ENCODE measurements around the genes FEM1B and PAQR5.

- RAMPAGE, long total RNA: no peak
- RRBS: 2% methylated on average over 19 of the region's 110 CpGs
Observed at GRCh38 chr15:68277726-68278786, at the start of gene FEM1B. FEM1B (plus strand) TSS chr15:68277745.

DNA sequence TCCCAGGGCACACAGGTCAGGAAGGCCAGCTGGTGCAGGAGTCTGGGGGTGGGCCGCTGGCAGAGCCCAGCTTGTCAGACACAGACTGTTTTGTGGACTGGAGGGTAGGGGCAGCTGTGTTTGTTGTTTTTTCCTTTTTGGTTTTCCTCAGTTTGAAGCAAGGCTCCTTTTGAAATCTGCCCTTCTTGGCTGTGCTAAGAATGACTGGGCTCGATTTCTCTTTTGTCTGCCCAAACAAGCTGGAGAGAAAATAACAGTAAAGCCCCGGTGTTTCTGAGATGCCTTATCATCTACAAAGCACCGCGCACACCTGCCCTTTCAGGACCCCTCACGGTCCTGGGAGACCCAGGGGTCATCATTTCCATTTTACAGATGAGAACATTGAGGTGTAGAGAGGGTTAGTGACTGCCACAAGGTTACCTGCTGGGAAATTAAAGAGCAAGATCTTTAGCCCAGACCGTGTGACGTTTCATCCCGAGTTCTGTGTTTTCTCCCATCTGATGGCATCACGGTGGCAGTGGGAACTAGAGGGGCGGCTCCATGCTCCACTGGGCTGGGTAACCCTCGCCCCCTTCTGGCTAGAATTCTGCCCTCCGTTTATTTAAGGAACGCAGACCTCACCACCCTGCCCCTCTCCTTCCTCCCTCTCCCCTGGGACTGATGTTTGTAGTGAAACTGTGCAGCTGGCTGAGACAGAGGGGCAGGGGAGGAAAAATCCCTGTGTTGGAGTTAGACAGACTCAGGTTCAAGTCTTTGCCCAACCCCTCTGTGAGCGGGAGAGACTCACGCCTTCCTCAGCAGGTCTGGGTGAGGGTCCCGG is 65.8 kb downstream of the ITGA11 start:
- RAMPAGE, long total RNA: no peak
- RRBS: no CpG with 5 or more reads among the region's 17 CpGs

- RAMPAGE, long total RNA: no peak
- RRBS: no CpG with 5 or more reads among the region's 1 CpG
Observed at GRCh38 chr15:68543136-68543514, 35.7 kb upstream of the CORO2B start.

- RAMPAGE, long total RNA: no peak
- RRBS: no CpG with 5 or more reads among the region's 5 CpGs
Observed at GRCh38 chr15:68599619-68600170, 20.9 kb downstream of the CORO2B start.

- RAMPAGE, long total RNA: no peak
- RRBS: no CpG with 5 or more reads among the region's 4 CpGs
Observed at GRCh38 chr15:68797584-68798200, 23.0 kb downstream of the ANP32A start.

DNA sequence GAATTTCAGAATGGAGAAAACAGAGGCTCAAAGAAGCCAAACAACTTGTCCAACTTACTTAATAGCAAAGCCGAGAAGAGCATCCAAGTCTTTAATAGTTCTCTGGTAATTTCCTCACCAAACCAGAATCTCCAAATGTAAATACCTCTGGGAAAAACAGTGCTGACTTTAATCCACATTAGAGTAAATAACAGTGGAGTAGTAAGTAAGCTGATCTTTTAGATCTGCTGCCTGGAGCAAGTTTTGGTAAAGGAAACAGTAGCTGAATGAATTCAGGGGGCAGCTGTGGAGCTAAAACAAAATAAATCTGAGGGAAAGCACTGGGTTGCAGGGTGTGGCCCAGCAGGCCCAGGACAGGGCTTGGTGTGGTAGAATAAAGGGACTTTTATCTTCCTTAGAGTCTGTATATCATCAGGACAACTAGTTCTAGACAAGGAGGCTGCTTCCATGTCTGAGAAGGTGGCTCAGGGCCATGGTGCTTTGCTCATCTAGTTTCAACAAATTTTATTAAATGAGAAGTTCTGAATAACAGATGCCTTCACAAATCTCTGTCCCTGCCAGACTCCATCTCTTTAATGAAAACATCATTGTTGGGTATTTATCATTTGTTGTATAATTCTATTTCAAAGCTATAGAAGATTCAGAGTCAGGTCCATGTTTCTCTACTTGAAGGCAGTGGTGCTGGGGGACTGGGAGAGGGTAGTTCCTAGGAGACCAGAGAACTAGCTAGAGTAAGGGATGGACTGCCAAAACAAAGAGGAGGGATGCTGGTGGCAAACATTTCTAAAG is 7.6 kb downstream of the ANP32A start:
- RAMPAGE, long total RNA: no peak
- RRBS: no CpG with 5 or more reads among the region's 1 CpG

DNA sequence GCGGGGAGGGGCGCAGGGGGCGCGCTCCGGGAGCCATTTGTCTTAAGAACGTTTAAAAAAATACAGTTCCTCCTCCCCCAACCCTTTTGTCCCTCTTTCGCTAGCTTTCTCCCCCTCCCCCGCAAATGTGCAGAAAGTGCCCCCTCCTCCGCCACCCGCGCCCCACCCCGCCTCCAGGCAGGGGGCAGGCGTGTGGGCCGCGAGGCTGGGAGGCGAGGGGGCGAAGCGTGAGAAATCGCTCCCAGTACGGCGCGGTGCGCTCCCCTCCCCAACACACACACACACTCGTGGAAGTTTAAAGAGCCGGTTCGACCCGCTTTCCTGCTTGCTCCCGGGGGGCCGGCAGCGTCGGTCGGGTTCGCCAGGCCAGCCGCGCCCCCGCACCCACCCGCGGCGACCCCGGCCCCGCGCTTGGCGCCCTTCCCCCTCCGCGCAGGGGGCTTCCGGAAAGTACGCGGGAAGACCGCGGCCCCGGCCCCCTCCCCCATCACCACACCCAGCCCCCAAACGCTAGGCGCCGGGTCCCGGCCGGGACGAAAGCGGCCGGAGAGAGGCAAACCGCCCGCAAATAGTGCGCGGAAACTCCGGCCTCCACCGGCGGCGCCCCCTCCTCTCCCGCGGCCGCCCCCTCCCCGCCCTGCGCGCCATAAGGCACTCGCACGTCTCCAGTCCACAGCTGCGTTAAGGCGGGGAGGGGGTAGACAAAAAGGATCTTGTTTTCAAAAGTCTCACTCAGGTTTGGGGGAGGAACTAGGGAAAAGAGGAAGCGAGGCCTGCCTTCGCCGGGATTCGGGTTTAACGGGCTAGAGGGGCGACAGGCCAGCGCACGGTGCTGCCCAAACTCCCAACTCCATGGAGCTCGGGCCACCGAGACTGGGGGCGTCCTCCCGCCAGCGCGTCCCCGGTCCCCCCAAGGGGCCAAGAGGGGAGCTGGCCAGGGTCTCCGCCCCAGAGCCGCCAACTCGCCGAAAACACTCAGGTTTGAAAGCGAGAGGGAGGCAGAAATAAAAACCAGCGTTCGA is 2.0 kb downstream of the ANP32A start:
- RAMPAGE, long total RNA: no peak
- RRBS: under 1% methylated on average over 32 of the region's 99 CpGs

GRCh38 chr15:68819689-68820243 is 929 bp downstream of the ANP32A start:
- RAMPAGE, long total RNA: no peak
- RRBS: 4% methylated on average over 1 of the region's 33 CpGs

GRCh38 chr15:69298655-69299686 is at the start of gene PAQR5:
PAQR5 (plus strand) TSS chr15:69298912.
- RAMPAGE, long total RNA: start-site peak on the plus strand at chr15:69298898-69298967, 38 and 130 reads in 2 replicates
- RRBS: 2% methylated on average over 40 of the region's 84 CpGs

- RAMPAGE, long total RNA: no peak
- RRBS: no CpG with 5 or more reads among the region's 9 CpGs
Observed at GRCh38 chr15:69328684-69329264, 30.1 kb downstream of the PAQR5 start.

- RAMPAGE, long total RNA: no peak
- RRBS: no CpG with 5 or more reads among the region's 7 CpGs
Observed at GRCh38 chr15:69444723-69445034, 7.9 kb upstream of the RPLP1 start.

DNA sequence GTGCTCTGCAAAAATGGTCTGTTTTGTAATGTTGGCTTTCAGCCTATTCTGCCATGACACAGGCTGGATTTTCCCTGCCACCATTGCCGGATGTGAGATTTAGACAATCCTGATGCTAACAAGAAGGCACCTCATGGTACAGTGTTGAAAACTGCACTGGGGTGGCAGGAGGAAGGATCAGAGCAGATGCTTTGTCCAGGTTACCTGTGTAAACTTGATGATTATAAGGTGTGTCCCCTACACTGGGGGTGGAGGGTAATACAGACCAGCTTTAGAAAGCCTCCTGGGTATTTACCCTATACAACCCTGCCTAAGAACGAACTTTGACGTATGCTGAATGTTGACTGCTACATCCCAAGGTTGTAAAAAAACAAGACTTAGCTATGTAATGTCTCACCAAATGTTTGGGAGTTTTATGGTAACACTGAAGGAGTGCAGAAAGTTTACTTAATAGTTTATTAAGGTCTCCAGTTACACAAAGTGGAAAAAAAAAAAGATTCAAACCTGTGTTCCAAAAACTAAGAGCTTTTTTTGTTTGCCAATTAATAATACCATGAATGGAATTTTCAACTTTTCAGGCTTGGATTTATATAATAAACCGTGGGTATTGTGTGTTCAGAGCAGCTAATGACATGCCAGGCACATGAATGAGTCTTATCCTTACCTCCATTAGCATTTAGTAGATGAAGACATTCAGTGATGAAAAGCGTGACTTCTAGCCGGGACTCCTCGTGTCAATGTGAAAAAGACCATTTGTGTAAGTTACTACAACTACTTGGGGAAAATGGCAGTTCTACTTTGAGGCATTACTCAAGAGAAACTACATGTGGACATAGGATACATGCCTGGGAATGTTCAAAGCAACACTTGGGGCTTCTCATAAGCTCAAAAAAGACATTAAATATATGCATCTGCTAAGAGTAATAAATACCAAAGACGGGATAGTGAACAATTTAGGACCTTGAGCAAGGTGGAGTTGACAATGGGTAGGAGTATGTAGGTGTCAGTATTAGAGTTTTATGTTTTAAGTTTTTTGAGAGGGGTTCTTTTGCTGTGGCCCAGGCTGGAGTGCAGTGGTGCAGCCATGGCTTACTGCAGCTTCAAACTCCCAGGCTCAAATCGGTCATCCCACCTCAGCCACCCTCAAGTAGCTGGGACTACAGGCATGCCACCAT is 3.3 kb downstream of the RPLP1 start:
- RAMPAGE, long total RNA: no peak
- RRBS: no CpG with 5 or more reads among the region's 9 CpGs

DNA sequence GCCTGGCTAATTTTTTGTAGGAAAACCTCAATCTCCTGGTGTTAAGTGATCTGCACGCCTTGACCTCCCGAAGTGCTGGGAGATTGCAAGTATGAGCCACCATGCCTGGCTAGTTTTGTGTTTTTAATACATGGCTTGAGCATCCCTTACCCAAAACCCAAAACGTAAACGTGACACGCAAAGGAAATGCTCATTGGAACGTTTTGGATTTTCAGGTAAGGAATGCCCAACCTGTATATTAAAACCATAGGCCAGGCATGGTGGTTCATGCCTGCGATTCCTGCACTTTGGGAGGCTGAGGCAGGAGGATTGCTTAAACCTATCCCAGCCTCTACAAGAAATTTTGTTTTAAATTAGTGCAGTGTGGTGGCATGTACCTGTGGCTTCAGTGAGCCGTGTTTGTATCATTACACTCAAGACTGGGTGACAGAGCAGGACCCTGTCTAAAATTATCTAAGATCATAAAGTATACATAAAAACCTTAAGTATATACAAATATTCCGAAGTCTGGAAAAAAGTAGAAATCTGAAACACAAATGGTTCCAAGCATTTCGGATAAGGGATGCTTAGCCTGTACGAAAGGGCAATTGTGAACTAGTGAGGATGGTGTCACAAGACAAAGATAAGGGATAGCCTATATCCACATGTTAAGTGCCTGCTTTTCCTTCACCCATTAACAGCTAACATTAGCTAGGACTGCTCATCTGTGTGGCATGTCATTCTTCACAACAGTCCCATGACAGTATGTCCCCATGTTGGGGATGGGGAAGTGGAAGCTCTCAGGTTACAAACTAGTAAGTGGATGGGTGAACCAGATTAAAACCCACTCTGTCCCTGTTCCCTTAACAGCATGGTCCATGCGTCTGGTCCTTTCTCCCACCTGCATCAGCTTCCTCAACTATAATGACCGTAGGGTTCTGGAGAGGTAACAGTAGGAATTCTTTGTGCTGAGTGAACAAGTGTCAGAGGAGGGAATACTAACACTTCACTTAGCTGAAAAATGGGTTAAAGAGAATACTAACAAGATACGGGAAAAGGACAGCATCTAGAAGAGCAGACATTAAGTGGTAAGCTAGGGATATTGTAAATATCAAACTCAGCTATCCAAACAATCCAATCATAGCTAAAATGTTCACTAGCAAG is 4.5 kb downstream of the RPLP1 start:
- RAMPAGE, long total RNA: no peak
- RRBS: no CpG with 5 or more reads among the region's 14 CpGs

GRCh38 chr15:69461989-69462672 is 9.5 kb downstream of the RPLP1 start:
- RAMPAGE, long total RNA: no peak
- RRBS: no CpG with 5 or more reads among the region's 35 CpGs

DNA sequence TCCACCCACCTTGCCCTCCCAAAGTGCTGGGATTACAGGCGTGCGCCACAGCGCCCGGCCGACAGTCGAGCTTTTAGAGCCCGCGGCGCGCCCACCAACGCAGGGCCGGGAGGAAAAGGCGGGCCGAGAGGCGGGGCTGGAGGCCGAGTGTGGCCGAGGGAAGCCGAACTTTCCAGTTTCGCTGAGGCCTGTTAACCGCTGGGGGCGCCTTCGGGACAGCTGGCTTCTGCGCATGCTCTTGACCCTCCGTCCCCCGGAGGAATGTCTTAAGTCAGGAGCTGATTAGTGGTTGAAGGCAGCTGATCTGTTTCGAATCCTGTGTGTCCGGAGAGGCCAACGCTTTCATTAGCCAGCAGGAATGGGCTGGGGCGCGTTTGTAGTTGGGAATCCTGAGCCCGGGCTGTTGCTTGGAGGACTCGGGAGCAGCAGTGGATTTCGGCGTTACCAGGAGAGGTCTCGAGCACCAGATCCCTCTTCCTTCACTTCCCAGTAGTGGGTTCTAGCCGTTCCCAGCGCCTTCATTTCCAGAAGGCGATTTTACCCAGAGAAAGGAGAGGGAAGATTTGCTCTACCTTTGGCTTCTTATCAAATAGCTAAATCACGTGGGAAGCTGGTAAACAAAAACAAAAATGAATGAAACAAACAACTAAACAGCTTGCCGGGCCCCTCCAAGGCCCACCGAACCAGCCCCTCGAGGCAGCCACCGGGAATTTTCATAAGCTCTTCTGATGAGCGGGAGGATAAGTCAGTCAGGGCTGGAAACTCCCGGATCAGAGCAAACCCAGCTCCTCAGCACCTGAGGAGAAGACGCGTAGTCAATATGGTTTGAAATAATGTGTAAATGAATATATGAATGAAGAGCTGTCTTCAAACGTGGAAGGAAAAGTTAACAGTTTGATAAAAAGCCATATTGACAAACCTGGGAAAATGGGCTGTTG is 10.3 kb downstream of the RPLP1 start:
- RAMPAGE, long total RNA: no peak
- RRBS: 3% methylated on average over 21 of the region's 48 CpGs

DNA sequence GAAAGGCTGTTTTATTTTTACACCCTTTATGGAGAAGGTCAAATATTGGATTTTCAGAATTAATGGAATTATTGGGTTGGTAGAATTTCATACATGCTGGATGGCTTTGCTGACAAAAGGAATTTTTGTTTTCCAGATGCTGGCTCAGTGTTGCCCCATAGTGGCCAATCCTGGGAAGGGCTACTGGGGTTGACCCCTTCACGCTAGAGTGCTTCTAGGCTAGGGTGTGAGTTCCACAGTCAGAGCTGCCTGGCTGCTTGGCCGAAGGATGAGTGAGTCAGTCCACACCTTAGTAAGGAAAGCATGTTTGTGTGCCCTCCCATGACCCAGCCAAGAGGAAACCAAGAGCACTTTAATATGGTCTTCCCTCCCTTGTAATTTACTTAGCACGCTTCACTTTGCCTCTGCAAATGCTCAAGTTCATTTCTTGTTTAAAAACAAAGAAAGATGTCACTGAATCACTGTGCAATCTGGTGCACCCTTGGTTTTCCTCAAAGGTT is 13.4 kb downstream of the RPLP1 start:
- RAMPAGE, long total RNA: no peak
- RRBS: no CpG with 5 or more reads among the region's 3 CpGs

DNA sequence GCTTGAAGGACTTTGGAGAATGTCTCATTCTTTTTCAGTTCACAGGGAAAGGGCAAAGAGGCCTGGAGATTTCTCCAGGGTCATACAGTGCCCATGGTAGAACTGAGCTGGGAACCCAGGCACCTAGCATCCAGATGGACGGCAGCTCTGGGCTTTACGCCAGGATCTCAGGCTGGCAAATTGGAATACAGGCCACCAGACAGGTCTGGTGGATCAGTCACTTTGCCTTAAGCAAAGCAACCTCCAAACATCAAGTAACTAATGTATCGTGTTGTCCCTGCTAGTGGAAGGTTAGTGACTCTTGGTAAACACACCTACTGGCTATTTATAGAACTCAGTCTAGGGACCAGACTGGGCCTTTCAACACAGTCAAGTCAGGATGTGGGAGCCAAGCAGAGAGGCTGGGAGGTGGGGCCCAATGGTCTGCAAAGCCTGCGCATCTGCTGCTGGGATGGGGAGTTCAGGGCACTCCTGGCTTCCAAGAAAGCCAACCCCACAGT is 30.1 kb downstream of the RPLP1 start:
- RAMPAGE, long total RNA: no peak
- RRBS: no CpG with 5 or more reads among the region's 4 CpGs

- RAMPAGE, long total RNA: no peak
- RRBS: no CpG with 5 or more reads among the region's 6 CpGs
Observed at GRCh38 chr15:69769395-69769715, 316.7 kb downstream of the RPLP1 start.

DNA sequence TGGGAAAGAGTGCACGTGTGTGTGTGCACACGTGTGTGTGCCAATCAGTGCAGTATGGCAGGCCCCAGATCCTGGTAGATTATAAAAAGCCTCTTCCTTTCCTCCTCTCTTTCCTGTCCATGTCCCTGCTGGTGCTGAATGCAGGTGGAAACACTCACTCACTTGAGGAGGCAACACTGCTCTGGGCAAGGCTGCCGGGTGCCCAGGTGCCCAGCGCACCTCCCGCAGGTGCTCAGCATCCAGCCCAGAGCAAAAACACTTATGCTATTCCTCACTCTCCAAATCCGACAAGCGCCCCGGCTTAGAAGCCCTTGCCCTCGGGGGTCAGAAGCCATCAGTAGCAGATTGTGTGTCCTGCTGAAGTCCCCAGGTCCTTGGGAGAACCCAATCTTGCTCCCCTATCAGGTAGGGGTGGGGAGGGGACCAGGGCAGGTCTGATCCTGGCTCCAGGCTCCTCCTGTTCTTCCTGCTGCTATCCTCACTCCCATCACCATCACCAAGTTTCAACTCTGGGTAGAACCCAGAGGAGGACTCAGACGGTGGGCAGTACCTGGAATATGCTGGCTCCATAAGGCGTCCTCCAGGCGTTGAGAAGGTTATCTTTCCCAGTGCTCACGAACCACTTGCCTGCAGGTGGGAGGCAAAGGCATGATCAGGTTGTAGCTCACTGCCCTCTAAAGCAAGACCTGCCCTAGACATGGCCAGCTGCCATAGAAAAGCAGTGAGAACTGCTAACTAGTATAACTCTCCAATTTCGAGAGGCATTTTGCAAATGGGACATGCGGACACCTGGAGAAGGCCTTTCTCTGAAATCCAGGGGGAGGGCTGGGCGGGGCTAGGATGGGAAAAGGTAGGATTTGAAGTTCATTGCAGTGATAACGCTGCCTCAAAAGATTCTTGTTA is 46.6 kb downstream of the TLE3 start:
- RAMPAGE, long total RNA: no peak
- RRBS: 100% methylated on average over 3 of the region's 17 CpGs

DNA sequence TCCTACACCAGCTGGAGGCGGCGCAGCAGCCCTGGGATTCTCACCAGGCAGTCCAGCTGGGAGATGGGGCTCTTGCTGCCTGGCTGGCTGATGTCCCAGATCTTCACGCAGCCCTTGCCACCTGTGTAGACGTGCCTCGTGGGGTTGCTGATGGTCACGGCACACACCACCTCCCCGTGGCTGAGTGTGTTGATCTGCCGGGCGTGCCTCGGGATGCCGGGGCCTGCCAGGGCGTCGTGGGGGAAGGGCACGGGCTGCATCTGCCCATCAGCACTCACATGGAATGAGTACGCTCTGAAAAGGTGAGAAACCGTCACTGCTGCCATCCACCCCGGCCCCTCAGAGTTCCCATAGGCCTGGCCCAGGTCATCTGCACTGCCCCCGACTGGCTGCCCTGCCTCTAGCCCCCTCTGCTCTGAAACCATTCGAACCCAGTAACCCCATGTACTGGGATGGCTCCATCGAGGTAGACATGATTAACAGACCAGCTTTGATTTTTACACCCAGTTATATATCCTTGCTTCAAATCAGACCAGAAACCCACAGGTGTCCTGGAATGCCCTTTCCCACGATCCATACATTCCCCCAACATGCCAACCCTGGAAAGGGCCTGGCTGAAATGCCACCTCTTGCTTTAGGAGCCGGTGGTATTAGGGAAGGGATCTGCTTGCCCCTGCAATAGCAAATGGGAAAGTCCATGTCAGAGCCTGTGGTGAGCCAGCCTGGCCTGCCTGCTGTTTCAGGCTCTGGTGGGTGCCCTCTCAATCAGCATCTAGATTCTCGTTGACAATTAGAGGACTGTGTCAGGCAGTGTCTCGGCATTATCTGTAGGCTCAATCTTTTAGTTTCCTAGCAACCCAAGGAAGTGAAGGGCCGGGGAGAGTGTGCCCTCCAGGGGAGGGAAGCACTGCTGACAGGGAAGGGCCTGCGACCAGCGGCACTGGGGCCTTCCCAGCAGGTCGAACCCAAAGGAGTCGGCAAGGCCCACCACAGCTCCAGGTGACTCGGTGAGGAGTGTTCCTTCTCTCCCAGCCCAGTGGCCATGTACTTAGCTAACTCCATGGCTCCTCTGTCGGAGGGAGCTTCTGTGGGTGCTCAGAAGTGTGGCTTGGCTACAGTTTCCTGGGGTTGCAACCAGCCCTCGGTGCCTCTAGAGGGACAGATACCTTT is 42.3 kb downstream of the TLE3 start:
- RAMPAGE, long total RNA: no peak
- RRBS: no CpG with 5 or more reads among the region's 32 CpGs

All from epithelial cell of alveolus of lung (primary cell).